Occipital lobe (tissue), 2 donors: ENCODE measurements around a stretch of chr11.

DNA sequence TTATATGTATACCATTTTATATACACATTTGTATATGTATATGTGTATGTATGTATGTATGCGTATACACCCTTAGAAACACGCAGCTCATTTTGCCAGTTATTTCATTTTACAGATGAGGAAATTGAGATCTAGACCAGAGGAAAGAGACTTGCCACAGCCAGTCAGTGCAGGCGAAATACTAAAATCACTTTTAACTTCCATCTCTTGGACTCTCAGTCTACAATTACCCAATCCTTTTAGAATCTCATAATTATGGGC lies 638 bp downstream of the C11orf97 start:
- RAMPAGE, long total RNA: no peak

GRCh38 chr11:94536930-94537393 lies 6.8 kb upstream of the FUT4 start:
- RAMPAGE, long total RNA: no peak

- RAMPAGE, long total RNA: no peak
These were observed 62.6 kb downstream of the PIWIL4 start for GRCh38 chr11:94629795-94630126.

GRCh38 chr11:94769263-94770273 lies 1.4 kb downstream of the AMOTL1 start:
- RAMPAGE, long total RNA: no peak

DNA sequence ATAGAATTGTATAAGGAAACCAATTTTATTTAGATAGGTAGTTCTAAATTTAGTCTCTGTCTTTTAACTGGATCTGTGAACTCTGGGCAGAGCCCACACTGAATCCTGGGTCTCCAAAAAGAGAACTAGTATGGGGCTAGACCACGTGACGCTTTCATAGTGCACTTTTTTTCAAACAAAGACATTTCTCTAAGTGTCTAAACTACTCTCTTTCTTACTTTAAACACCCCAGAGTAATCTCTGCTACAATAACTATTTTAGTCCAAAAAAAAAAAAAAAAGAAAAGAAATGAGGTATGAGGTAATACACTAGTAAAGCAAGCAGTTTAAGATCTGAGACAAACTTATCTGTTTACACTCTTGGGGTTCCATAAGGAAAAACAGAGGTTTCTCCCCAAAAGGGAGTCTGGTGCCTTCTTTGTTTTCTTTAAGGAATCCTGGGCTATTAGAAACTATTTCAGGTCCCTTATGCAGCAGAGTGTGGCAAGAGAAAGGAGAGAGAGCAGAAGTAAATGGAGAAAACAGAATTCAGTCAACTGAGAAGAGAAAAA lies 42.2 kb downstream of the AMOTL1 start:
- RAMPAGE, long total RNA: no peak

GRCh38 chr11:94814162-94814766 lies 46.1 kb downstream of the AMOTL1 start:
- RAMPAGE, long total RNA: no peak

DNA sequence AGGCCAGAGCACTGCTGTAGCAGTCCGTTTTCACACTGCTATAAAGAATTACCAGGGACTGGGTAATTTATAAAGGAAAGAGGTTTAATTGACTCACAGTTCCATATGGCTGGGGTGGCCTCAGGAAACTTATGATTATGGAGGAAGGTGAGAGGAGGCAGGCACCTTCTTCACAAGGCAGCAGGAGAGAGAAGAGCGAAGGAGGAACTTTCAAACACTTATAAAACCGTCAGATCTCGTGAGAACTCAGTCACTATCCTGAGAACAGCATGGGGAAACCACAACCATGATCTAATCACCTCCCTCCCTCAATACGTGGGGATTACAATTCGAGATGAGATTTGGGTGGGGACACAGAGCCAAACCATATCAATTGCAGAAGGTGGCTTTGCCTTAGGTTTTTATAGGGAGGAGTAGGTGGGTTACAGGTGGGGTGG lies 48.0 kb downstream of the CWC15 start:
- RAMPAGE, long total RNA: no peak

DNA sequence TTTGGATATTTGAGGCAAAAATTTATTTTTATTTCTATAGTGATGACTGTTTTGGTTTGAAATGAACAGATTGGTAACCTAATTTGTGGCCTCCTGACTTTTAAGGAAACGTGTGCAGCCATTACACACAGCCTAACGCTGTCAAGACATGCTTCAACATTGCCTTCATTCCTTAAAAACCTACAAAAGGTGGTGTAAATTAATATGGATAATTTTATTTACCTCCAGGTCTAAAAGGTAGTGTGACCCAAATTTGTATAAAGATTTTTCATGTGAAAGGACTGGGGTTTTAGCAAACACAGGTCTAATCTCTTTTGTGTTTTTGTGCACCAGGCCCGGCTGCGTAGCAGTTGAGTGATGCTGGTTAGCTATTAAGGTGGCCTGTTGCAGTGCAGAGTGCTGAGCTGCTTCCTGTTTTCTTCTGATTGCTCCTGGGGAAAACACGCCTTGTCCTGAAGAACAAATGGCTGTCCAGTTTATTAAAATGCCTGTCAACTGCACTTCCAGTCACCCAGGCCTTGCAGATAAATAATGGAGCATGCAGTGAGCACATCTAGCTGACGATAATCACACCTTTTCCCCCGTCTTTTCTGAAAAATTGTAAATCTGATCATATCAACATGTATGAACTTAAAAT lies 1.7 kb downstream of the SRSF8 start:
- RAMPAGE, long total RNA: no peak

DNA sequence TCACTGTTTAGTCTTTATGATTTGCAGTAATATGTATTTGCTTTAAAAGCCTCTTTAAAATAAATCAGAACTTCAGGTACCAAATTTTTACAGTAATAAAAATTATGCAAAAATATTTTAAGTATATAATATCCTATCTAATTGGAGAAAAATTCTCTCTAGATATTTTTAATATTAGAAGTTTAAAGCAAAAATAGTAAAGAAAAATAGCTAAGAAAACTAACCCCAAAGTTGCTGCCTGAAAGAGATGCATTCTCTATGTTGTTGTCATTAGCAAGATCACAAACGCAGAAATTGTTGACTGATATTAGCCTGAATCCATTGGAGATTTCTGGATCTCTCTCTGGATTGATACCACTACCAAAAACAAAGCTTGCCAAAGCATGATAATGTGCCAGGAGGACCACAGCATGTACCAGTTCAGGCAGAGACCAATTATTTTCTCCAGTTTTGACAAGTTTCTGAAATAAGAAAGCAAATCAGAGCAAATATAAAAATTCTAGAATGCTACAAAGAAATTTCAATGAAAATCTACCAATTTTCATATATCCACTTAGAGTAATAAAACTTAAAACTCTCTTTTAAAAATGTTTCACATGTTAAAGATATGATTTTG lies 45.9 kb downstream of the SESN3 start:
- RAMPAGE, long total RNA: no peak

GRCh38 chr11:95229835-95230540 lies 1.0 kb downstream of the SESN3 start:
- RAMPAGE, long total RNA: no peak

DNA sequence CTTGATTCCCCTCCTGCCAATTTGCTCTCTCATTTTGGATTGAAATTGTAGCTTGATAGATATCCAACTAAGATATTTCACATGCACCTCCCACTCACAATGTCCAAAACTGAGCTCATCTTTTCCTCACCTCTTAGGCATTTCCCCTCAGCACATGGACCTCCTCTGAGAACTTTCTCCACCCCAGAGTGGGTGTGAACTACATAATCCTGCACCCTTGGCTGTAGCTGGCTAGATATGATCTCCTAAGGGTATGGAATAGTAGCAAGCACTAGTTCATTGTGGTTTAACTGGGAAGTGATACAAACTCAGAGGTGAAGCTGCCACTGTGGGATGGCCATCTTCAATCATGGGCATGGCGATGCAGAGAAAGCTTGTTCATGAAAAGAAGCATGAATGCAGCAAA lies 91.6 kb upstream of the SESN3 start:
- RAMPAGE, long total RNA: no peak

- RAMPAGE, long total RNA: no peak
These were observed 142.2 kb downstream of the FAM76B start for GRCh38 chr11:95647311-95647806.

- RAMPAGE, long total RNA: no peak
These were observed 100.8 kb downstream of the FAM76B start for GRCh38 chr11:95688839-95689081.

- RAMPAGE, long total RNA: no peak
These were observed 86.5 kb downstream of the FAM76B start for GRCh38 chr11:95703129-95703448.

- RAMPAGE, long total RNA: no peak
These were observed 705 bp downstream of the FAM76B start for GRCh38 chr11:95788855-95789299.

DNA sequence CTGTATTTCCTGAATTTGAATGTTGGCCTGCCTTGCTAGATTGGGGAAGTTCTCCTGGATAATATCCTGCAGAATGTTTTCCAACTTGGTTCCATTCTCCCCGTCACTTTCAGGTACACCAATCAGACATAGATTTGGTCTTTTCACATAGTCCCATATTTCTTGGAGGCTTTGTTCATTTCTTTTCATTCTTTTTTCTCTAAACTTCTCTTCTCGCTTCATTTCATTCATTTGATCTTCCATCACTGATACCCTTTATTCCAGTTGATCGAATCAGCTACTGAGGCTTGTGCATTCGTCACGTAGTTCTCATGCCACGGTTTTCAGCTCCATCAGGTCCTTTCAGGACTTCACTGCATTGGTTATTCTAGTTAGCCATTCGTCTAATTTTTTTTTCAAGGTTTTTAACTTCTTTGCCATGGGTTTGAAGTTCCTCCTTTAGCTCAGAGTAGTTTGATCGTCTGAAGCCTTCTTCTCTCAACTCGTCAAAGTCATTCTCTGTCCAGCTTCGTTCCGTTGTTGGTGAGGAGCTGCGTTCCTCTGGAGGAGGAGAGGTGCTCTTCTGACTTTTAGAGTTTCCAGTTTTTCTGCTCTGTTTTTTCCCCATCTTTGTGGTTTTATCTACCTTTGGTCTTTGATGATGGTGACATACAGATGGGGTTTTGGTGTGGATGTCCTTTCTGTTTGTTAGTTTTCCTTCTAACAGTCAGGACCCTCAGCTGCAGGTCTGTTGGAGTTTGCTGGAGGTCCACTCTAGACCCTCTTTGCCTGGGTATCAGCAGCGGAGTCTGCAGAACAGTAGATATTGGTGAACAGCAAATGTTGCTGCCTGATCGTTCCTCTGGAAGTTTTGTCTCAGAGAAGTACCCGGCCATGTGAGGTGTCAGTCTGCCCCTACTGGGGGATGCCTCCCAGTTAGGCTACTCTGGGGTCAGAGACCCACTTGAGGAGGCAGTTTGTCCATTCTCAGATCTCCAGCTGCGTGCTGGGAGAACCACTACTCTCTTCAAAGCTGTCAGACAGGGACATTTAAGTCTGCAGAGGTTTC lies 48.5 kb downstream of the MTMR2 start:
- RAMPAGE, long total RNA: no peak

- RAMPAGE, long total RNA: no peak
These were observed 24.3 kb downstream of the MTMR2 start for GRCh38 chr11:95899536-95900054.

DNA sequence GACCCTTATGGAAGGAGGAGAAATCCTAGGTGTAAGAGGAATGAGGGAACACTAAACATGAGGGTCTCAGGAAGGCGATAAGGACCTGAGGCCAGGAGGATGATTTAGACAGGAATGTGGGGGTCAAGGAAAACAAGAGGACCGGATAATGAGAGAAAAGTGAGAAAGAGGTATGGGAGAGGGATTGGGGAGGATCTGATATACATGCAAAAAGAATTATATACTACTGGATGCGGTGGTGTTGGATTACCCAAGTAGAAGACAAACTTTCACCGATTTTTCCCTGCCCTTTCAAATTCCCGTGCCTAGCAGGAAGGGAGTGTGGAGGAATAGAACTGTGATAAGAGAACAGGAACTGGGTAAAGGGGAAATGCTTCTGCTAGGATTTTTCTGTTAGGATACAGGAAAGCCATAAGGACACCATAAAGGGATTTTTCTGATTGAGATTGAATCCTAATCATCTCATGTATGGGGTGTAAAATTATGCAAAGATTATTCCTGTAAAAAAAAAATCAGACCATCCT lies 434 bp upstream of the MTMR2 start:
- RAMPAGE, long total RNA: no peak

DNA sequence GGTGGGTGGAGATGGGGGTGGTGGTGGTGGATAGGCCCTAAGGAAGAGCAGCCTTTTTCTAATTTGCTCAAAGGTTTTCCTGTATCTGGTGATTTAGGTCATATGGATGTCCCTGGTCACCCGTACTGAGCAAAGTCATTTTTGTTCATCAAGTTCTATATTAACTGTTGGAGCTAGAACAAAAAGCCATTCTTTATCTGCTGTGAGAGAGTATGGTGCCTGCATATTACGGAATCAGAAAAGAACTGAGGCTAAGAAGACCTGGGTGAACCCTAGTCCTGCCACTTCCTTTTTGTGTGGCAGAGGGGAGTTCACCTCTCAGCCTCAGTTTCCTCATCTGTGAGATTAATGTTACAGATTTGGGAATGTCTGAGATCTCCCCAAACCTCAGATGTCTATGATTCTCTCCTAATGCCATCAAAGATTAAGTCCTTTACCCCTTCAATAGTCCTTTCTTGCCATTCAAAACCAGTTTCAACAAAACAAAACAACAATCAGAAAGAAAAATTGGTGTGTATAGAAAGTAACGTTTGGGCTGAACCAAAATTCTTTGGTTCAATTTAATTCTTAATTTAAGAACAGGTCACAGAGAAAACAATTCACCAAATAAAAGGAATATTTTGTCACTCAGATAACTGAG lies 121.3 kb upstream of the MTMR2 start:
- RAMPAGE, long total RNA: no peak

DNA sequence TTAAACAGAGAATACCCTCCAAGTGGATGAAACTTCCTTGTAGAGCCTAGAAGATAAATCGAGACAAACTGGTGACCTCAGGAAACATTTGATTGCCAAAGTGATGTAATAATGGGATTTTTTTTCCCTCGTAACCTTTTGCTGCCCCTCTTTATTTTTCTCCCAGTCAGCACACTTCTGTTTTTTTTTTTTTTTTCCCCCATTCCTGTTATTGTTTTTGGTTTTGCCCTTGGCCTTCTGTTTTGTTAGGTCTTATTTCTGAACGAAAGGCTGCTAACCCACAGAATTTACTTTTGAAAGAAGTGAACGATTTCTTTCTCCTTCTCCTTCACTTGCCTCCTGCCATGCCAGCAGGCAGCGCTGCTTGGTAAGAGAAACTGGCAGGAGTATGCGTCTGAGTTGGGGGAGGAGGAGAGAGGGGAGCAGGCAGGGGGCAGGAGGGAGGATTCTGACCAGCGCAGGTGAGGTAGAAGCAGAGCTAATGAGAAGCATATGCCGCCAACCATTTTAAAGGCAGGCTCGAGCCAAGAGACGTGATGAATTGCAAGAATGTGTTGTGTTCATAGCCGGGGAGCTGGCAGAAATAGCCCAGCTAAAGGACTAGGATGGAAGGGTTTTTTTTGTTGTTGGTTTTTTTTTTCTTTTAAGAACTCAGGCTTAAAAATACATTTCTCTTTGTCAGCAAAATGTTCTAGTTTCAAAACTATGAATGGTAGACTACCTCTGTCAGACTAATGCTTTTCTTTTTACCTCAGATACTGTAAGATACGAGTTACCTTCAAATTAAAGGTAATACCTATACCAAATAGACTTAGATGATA lies 122.0 kb upstream of the MTMR2 start:
- RAMPAGE, long total RNA: no peak